Tongue (tissue), 2 donors: Measurements from ENCODE around the genes CACNB3, CCDC65, FKBP11 and TROAP.

DNA sequence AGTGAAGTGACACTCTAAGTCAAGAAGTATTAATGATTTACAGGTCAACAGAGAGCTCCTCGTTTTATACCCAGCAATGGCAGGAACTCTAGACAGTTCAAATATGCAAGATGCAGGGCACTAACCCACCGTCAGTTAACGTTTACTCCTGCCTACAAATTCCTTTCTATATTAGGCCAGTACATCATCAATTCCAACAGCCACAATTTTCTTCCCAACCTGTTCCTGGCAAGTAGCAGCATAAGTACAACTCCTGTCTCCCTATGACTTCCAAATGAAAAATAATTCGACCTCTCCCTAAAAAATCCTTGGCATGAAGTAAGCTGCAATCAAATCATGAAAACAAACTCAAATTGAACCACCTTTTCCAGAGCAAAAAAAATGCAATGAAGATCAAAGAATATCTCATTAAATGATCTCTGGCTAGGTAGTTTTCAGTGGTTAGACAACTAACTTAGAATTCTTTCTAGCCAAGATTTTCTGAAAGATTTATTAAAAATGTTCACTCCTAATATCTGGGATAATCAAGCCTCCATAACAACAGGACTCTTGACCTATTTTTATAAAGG is 9.1 kb upstream of the KANSL2 start:
- RAMPAGE, long total RNA = no peak

DNA sequence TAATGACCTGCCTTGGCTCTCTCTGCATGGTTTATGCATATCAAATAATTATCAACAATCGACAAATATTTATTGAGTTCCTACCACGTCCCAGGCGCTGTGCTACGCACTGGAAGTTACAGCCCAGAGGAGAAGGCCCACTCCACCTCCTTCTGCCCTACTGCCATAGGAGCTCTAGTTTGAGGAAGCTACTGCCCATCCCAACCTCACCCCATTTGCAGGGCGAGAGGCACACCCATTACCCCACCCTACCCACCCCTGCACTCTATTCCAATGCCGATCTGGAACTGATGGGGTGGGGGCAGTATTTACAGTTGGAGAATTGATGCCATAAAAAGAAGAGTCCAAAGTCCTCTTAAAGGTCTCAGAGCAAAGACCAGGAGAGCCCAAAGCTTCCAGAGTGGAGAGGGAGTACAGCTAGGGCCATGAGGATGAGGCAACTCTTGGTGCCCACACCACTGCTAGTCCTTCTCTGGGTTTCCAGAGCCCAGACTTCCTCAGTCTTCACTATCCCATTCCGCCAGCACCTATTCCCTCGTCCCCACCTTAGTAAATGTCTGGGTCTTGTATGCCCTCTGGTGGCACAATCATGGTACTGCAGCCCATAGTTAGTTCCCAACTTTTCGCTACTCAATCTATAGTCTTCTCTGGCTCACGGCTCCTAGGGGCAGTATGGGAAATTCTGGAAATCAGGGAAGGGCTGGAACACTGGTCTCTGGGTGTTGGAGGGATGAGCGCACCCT is 6.7 kb upstream of the ADCY6 start:
- RAMPAGE, long total RNA = no peak

- RAMPAGE, long total RNA = no peak
These were observed 3.7 kb upstream of the CACNB3 start for GRCh38 chr12:48814613-48815077.

DNA sequence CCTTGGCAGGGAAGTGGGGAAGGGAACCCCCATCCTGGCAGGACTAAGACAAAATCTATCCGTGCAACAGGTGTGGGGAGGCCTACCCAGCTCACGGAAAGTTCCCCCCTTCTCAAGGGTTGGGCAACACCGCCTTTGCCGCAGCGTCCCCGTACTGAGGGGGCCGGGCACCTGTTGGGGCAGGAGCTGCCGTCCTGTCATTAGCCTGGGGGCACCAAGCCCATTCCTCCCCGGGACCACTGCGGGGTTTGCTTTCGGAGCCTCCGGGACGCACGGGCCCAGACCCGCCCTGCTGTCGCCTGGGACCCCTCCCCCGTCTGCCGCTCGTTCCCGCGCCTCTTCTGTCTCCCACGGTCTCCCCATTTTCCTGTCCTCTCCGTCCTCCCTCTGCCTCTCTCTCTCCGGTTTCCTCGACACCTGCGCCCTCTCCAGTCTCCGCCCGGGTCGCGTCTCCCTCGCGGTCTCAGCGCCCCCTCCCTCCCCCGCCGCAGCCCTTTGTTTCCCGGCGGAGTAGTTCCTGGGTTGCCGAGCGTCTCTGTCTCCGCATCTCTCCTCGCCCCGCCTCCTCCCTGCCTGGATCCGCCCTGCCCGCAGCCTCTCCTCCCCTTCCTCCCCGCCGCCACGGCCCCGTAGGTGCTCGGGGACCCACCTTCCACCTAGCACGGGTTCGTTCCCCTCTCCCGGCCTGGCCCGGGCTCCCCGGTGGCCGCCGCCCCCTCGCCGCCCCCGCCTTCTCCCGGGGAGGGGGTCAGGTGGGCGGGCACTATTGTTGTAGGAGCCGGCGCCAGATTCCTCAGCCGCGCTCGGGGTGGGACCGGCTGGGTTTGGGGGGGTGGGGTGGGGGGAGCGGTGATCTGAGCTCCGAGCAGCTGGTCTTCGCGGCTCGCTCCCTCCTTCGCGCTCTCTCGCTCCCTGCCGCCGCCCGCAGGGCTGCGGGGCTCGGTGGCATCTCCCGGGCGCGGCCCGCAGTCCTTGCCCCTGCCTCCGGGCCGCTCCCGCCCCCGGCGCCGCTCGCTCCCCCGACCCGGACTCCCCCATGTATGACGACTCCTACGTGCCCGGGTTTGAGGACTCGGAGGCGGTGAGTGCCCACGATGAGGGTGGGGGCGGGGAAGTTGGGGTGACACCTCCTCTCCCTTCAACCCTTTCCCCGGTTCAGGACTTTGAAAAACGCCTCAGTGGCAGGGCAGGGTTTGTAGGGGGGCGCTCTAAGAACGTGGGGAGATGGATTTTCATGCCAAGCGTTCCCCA is at the start of gene CACNB3:
Gene CACNB3, plus strand, starts transcription at position 603 of the 1,251 bp plus-strand sequence.
- RAMPAGE, long total RNA = no peak

- RAMPAGE, long total RNA = no peak
These were observed at the start of gene CCDC65 for GRCh38 chr12:48903244-48904552. TSS of gene CCDC65 (plus strand) at chr12:48904133.

GRCh38 chr12:48925291-48925880 is at the start of gene FKBP11:
TSS of gene FKBP11 (minus strand) at chr12:48925492.
- RAMPAGE, long total RNA = no peak

DNA sequence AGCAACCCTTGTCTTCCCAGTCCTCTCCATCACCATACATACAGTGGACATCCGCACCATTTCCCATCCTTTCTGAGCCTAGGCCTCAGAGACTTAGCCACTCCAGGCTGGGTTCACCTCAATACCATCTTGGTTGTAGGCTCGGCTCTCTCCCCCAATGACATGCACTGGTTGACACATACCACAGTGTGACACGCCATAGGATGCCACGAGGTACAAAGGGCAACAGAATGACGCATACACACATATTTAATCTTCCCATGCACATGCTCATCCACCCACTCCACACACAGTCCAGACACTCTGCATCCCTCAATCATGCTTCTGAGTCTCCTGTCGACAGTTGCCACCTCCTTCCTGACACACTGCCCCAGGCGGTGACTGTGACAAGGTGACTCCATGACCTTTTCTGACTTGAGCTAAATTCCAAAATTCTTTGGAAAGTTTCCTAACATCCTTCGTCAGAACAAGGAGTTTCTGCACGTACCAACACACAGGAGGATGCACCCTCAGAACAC is 873 bp upstream of the WNT1 start:
- RAMPAGE, long total RNA = no peak

DNA sequence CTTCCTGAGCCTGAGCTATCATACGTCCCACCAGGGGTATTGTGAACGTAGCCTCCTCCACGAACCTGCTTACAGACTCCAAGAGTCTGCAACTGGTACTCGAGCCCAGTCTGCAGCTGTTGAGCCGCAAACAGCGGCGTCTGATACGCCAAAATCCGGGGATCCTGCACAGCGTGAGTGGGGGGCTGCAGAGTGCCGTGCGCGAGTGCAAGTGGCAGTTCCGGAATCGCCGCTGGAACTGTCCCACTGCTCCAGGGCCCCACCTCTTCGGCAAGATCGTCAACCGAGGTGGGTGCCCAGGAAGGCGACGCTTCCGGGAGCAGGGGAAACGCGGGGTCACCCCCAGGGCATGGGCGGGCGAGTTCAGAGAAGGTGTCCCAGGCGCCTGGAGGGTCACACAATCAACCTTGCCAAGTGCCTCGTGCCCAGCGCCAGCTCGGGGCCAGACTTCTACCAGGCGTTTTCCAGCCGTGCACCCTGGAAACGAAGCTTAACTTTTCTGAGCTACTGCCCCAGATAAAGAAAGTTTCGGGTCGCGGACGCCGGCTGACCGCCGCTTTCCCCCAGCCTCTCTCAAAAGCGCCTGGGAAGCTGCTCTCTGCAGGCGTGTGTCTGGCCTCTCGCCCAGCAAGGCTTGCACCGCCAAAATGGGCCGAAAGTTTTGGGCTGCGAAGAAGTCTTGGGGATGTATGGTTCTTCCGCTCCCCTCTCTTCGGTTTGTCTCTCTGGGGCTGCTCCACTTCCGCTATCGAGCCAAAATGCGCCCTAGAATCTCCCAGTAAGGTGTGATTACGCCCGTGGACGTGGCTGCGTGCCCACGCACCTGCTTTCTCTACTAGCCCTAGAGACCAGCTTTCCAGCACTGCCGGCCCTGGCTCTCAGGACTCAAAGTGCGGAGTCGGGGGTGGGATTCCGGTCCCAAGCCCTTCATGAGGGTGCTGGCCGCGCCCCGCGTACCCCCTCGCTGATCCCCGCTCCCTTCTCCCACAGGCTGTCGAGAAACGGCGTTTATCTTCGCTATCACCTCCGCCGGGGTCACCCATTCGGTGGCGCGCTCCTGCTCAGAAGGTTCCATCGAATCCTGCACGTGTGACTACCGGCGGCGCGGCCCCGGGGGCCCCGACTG is 1.7 kb downstream of the WNT1 start:
- RAMPAGE, long total RNA = no peak

DNA sequence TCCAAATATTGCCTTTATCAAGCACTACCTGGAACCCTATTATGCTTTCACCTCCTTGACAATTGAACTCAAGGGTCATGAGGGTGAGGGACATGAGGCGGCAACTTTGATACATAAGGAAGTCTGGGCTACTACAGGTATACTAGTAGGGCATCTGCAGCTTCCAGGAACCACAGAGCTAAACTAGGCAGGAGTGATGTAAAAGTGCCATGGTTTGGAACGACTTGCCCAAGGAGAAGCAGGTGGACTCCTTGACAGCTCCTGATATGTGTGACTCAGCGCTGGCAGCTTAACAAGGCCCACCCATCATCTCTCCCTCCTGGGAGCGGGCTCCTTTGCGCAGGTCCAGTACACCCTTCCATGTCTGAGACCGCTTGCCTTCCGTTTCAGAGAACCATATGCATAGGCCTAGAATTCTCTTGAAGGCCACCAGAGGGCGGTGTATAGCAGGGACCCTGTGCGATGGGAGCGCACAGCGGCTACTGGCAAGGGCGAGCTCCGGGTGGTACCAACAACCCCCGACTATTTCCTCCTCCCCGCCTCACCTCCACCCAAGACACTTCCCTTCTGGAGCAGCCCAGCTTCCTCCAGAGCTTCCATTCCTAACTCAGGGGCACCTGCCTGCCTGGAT is 6.5 kb downstream of the DHH start:
- RAMPAGE, long total RNA = no peak

DNA sequence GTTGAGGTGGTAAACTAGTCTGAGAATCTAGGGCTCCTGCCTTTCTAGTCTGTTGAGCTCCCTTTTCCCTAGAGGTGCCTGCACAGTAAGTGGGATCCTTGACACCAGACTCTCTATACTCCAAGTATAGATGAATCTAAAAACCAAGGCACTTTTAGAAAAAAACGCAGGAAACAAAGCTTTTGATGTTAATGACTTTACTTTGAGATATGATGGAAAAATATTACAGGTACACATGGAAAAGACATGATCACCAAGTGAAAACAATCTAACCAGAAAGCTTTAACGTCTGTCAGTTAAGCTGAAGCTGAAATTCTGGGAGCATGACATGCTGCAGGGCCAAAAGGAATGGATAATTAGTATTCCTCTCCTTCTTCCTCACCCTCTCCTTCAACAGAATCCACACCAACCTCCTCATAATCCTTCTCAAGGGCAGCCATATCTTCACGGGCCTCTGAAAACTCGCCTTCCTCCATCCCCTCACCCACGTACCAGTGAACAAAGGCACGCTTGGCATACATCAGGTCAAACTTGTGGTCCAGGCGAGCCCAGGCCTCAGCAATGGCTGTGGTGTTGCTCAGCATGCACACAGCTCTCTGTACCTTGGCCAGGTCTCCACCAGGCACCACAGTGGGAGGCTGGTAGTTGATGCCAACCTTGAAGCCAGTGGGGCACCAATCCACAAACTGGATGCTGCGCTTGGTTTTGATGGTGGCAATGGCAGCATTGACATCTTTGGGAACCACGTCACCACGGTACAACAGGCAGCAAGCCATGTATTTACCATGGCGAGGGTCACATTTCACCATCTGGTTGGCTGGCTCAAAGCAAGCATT is 3.4 kb downstream of the TUBA1B start:
- RAMPAGE, long total RNA = no peak

- RAMPAGE, long total RNA = no peak
These were observed 1.6 kb downstream of the TUBA1A start for GRCh38 chr12:49187158-49187761.

DNA sequence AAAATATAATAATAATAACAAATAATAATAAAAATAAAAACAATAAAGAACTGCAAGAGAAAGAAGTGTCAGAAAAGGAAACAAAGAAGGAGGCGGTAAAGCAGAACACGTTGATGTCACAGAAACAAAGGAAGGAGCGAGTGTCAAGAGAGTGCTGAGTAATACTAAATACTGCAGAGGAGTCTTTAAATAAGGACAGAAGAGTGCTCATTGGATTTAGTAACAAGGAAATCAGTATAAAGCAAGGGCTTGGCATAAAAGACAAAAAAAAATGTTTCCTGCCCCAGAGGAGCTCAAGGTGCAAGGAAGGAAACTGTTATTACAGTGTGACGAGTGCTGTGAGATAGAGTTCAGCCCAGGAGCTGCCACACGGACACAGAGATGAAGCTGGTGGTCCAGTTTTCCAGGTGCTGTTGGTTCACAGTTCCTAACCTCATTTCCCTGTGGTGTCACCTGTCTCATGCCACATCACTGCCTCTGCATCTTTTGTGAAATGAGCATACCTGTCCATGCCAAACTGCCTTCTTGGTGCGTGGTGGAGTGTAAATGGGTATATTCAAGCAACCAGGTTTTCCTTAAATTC is 8.4 kb upstream of the TUBA1A start:
- RAMPAGE, long total RNA = no peak

- RAMPAGE, long total RNA = no peak
These were observed 8.8 kb upstream of the TUBA1C start for GRCh38 chr12:49255923-49256654.

GRCh38 chr12:49260686-49261028 is 4.2 kb upstream of the TUBA1C start:
- RAMPAGE, long total RNA = no peak

DNA sequence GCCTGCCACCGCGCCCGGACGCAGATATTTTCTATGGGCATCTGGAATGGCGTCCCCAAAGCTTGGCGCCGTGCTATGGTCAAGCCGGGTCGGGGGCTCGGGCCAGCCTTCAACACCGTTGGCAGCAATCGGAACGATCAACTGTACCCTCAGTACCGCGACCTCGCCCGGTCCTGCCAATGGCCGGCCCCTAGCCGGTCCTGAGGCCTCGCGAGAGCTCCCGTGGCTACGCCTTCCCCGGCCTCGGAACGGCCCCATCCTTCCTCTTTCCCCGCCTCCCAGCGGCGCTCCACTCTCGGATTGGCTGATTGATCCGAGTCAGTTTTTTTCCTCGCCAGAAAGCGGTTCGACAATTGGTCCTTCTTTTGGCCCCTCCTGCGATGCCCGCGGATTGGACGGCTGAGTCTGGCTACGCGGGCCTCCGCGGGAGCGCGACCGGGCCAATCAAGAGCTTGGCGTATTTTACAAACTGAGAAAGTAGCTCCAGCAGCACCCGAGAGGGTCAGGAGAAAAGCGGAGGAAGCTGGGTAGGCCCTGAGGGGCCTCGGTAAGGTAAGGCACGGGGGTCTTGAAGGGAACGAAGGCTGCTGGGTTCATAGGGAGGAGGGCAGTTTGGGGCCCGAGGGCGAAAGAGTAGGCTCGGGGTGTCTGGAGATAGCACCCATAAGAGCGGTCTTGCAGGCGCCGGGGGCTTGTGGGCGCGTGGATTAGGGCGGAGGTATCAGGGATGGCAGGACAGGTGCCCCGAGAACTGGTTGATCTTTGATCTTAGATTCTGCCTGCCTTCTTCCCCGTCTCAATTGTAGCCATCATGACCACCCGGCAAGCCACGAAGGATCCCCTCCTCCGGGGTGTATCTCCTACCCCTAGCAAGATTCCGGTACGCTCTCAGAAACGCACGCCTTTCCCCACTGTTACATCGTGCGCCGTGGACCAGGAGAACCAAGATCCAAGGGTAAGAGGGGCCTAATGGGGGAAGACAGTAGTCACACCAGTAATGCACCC is at the start of gene TROAP:
Gene TROAP, plus strand, starts transcription at position 458 of the 1,005 bp plus-strand sequence.
- RAMPAGE, long total RNA = start-site peak on the plus strand centred at position 472 of the sequence, 68 bp wide, 9 and 39 reads in 2 replicates

- RAMPAGE, long total RNA = no peak
These were observed 659 bp upstream of the DNAJC22 start for GRCh38 chr12:49345975-49346482.

DNA sequence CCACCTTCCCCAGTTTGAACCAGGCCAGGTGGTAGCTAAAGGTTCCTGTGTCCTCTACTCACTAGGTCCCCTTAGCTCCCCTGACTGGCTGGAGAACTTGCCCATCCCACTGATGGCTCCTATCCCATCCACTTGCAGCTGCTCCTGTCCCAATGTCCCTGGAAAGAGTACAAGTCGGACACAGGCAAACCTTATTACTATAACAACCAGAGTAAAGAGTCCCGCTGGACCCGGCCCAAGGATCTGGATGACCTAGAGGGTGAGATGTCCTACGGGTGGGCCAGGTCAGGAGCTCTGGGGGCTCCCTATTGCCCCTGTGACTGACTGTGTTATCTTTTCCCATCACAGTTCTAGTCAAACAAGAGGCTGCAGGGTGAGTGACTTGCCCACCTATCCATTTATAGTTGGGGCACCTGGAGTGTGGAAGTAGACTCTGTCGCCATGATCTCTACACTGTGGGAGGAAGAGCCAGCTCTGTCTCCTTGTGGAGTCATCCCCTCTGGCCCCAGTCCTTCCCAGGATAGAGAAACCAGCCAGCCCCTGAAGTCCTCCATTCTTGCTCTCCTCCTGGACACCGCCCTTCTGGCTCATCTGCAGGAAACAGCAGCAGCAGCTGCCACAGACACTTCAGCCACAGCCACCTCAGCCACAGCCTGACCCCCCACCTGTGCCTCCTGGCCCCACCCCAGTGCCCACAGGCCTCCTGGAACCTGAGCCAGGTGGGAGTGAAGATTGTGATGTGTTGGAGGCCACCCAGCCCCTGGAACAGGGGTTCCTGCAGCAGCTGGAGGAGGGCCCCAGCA is 10.1 kb downstream of the PRPF40B start:
- RAMPAGE, long total RNA = no peak

- RAMPAGE, long total RNA = no peak
These were observed 13.8 kb downstream of the PRPF40B start for GRCh38 chr12:49636846-49637955.

GRCh38 chr12:49707677-49707985 is 426 bp upstream of the FMNL3 start:
- RAMPAGE, long total RNA = no peak

- RAMPAGE, long total RNA = no peak
These were observed 1.1 kb downstream of the TMBIM6 start for GRCh38 chr12:49742495-49742844.